Cardiac muscle cell (in vitro differentiated cells and primary cell): ENCODE results near the genes WNK4, BECN1, PSME3 and RND2.

DNA sequence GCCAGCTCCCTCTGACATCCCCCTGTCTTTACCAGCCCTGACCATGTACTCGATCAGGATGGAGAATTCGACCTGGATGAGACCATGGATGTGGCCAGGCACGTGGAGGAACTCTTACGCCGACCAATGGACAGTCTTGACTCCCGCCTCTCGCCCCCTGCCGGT lies 22.1 kb downstream of the STAT5A start:
- RAMPAGE, long total RNA, result no peak
- RRBS, result no CpG with 5 or more reads among the region's 8 CpGs

GRCh38 chr17:42310637-42311156 lies 22.4 kb downstream of the STAT5A start:
- RAMPAGE, long total RNA, result no peak
- RRBS, result no CpG with 5 or more reads among the region's 10 CpGs

GRCh38 chr17:42313632-42314113 lies 25.4 kb downstream of the STAT5A start:
- RAMPAGE, long total RNA, result no peak
- RRBS, result no CpG with 5 or more reads among the region's 9 CpGs

- RAMPAGE, long total RNA, result no peak
- RRBS, result no CpG with 5 or more reads among the region's 4 CpGs
Measured at GRCh38 chr17:42323859-42324092, 35.5 kb downstream of the STAT5A start.

DNA sequence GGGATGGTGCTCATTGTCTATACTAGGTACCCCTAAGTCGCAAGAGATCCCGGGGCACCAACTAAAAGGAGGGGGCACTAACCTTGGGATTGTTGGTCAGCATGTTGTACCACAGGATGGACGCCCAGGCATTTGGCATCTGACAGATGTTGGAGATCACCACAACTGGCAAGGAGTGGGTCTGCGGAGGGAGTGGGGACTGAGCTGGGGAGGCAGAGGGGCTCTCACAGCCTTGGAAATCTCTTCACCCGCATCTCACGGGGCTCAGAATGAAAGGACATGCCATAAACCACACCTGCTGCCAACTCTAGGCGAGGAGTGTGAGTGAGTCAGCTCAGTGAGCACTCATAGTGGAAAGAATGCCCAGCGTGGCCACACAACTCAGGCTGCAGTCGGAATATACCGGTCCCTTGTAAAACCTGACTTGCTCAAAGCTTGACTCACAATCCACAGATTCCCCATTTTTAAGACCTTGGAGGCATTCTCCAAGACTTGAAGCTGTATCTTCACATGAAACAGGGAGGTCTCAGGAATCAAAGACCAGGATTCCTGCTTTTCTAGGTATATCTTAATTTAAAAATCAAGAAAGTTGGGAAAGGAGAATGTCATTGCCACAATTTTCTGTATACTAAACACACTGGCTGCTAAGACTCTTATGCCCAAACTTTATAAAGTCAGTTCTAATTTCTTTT lies 36.7 kb downstream of the STAT5A start:
- RAMPAGE, long total RNA, result no peak
- RRBS, result no CpG with 5 or more reads among the region's 10 CpGs

- RAMPAGE, long total RNA, result no peak
Measured at GRCh38 chr17:42340565-42340783, 47.8 kb downstream of the STAT3 start.

GRCh38 chr17:42518092-42518788 lies 17.8 kb upstream of the NAGLU start:
- RAMPAGE, long total RNA, result no peak
- RRBS, result no CpG with 5 or more reads among the region's 9 CpGs

DNA sequence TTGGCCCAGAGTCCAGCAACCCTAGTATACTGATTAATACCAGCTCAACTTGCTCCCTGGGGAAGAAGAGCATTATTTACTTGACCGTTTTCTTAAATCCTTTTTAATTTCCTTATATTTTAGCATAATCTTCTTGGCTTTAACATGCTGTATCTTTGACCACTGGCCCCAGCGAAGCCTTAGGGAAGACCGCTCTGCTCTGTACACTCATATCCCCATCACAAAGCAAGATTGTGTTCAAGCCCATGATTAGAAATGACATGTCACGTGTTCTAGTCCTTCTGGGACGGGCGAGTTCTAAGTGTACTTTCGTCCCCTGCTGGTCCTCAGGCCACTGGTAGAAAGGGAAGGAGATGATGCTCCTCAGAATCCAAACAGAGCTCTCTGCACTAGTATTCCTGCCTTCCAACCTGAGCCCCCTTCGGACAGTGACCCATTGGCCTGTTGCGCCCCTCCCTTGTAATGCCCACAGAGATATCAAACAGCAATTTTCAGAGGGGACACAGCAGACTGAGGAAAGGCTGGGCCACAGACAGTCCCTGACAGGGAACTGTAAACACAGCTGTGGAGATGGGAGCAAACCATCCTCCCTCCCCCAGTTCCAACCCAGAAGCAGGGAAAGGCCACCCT lies 4.3 kb upstream of the EZH1 start:
- RAMPAGE, long total RNA, result no peak
- RRBS, result no CpG with 5 or more reads among the region's 9 CpGs

DNA sequence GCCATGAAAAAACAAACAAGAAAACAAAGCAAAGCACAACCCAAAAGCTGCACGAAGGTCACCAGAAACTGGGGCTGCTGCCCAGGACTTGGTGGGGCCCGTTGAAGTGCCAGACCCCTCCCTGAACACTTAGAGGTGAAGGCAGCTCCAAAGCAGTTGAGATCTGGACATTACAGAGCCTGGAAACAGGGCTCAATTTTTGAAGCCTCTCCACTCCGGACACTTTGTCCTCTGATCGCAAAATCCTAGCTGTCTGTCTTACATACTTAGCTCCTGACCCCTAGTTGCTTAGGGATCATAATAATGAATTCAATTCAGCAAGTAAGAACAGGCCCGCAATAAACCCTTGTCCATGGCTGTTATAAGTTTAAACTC lies 4.8 kb upstream of the EZH1 start:
- RAMPAGE, long total RNA, result no peak
- RRBS, result no CpG with 5 or more reads among the region's 5 CpGs

DNA sequence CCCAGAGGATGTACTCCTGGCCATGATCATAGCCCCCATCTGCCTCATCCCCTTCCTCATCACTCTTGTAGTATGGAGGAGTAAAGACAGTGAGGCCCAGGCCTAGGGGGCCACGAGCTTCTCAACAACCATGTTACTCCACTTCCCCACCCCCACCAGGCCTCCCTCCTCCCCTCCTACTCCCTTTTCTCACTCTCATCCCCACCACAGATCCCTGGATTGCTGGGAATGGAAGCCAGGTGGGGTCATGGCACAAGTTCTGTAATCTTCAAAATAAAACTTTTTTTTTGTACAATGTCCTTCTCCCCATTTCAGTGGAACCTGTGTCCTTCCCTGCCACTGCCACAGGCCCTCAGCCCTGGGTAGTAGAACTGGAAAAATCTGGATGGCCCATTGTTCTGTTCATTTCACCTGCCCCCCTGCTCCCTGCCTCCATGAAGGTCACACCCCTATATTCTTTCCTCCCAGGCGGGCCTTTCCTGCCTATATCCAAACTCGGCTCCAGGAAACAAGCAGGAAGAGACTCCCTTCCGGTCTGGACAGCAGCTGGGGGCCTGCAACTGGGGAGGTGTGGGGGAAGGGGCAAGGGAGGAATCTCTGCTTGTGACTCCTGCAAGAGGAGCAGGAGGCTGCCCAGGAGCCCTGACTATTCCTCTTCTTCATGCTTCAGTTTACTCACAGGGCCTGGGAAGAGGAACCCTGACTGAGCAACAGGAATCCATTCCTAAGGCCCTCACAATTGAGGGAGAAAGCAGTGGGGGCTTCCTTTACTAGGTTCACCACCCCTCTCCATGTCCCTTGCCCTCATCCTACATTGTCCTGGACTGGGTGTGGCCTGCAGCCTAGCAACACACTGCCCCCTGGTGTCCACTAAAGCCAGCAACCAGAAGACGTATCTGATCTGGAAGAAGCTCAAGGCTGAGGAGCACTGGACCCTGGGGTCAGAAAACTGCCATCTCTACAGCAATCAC lies 2.0 kb downstream of the RAMP2 start:
- RAMPAGE, long total RNA, result no peak
- RRBS, result no CpG with 5 or more reads among the region's 5 CpGs

DNA sequence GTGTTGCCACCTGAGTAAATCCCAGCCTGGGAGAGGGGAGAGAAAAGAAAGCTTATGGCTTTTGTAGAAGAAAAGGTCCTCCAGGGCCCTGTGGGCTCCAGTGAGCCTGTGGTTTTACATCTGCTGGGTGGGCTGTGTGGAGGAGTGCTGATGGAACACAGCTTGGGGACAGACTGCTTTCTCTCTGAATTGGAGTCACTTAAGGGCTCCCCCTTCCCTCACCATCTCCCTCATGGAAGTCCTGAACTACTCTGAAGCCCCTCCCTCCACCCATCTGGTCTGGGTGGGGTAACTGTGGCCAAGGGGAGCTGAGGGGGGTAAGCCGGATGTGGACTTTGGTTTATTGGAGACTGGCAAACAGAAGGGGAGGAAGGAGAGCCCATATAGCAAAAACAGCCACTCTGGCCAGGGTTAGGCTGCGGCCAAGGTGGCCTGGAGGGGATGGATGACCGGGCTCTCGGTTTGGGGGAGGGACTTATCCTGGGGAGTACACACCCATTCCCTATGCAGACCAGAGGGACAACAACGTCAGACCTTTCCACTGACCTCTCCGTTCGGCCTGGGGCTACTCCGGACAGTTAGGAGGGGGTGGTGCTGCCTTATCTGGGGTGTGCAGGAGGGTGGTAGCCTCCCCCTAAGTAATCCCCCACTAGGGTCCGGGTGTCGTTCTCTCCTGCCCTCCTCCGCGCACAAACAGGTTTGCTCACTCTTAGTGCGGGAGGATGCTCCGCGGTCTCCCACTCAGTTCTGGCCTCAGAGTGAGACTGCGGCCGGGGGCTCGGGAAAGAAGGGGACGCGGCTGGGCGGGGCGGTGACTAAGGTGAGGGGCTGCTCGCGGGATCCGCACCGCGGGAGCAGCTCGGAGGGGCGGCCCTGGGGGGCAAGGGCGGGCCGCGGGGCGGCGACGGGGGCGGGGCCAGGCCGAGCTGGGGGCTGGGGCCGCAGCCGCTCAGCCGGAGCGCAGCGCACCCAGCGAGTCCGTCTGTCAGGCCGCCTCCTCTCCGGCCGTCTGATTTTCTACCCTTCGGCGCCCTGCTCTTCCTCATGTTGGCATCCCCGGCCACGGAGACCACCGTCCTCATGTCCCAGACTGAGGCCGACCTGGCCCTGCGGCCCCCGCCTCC lies at the start of gene WNK4:
TSS of gene WNK4 (plus strand) at position 956 of the 1,124 bp plus-strand sequence.
- RAMPAGE, long total RNA, result no peak
- RRBS, result 3% methylated on average over 20 of the region's 55 CpGs

DNA sequence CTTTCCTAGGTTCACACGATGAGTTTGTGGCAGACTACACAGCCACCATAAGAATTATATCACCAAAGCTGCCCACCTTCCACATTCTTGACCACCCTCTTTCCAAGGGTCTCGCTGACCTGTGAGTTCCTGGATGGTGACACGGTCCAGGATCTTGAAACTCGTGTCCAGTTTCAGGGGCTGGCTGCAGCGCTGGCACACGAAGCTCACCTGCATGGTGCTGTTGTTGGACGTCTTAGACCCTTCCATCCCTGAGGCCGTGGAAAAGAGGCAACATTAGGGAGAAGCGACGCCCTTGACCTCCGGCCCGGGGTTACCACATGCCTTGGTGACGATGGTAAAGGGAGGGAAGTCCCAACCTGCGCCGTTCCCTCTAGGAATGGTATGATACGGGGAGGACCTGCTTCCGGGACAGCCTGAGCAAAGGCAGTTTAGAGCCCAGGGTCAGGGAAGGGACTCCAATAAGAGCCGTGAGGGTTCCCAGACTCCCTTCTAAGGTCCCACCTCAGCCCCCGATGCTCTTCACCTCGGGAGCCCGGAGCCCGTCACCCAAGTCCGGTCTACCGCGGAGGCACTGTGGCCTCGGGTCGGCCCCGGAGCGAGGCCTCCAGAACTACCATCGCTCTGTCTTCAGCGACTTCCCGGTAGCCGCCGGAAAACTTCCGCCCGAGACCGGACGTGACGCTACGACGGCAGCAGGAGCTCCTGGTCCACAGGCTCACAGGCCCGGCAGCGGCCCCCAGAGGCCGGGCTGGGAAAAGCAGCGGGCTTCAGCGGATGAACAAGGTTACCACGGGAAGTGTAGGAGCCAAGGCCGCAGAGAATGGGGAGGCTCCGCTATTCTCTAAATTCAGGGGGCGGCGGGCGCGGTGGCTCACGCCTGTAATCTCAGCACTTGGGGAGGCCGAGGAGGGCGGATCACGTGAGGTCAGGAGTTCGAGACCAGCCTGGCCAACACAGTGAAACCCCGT lies at the start of gene BECN1:
TSS of gene BECN1 (minus strand) at position 654 of the 971 bp plus-strand sequence.
- RAMPAGE, long total RNA, result start-site peak on the minus strand centred at position 643 of the sequence, 36 bp wide, 2,049 and 1,340 reads in 2 replicates
- RRBS, result 2% methylated on average over 19 of the region's 59 CpGs

GRCh38 chr17:42832607-42833701 lies at the start of gene PSME3:
PSME3 (plus strand) TSS chr17:42833397.
- RAMPAGE, long total RNA, result start-site peak on the plus strand at chr17:42833415-42833487, 627 and 513 reads in 2 replicates
- RRBS, result 2% methylated on average over 39 of the region's 72 CpGs

- RAMPAGE, long total RNA, result no peak
- RRBS, result no CpG with 5 or more reads among the region's 16 CpGs
Measured at GRCh38 chr17:42845386-42846025, 1.1 kb downstream of the AOC2 start.

- RAMPAGE, long total RNA, result no peak
- RRBS, result no CpG with 5 or more reads among the region's 6 CpGs
Measured at GRCh38 chr17:42879587-42880037, 21.0 kb upstream of the G6PC1 start.

DNA sequence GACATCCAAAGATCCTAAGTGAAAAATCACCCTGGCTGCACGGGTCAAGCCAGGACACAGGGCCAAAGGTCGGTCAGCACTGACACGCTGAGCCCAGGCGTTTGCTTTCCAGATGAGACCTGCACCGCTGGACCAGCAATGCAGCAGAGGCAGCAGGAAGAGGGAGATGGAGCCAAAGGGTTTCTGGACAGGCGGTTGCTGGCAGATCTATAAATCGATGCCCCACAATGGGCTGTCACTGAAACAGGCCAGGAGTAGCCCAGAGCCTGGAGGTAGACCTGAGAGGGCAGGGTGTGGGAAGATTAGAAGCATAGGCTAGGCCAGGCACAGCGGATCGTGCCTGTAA lies 13.8 kb upstream of the G6PC1 start:
- RAMPAGE, long total RNA, result no peak
- RRBS, result no CpG with 5 or more reads among the region's 9 CpGs

DNA sequence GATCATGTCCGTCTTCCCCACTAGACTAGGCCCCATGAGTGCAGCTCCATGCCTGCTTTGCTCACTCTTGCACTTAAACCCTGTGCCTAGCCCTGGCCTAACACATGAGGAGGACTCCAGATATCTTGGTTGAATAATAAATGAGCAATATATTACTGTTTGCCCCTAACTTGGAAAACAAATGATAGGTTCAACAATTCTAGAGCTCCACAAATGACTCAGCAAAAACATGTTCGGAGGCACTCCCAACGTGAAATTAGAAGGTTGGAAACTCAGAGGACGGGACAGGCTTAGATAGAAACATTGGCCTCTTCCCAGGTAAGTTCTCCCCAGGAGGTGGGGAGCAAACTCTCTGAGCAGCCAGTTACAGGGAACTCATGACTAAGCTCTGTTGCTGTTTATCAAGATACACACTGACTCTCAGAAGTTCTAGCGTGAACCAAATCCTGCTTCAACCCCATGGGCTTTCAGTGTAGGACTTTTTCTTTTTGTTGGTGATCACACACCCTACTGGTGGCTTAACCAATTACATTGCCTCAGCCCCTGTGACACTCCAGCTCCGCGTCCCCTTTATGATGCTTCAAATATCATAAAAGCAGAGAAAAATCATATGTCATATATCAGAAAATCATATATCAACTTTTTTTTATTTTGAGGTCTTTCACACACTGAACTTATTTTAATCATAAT lies 28.5 kb downstream of the G6PC1 start:
- RAMPAGE, long total RNA, result no peak
- RRBS, result no CpG with 5 or more reads among the region's 7 CpGs

DNA sequence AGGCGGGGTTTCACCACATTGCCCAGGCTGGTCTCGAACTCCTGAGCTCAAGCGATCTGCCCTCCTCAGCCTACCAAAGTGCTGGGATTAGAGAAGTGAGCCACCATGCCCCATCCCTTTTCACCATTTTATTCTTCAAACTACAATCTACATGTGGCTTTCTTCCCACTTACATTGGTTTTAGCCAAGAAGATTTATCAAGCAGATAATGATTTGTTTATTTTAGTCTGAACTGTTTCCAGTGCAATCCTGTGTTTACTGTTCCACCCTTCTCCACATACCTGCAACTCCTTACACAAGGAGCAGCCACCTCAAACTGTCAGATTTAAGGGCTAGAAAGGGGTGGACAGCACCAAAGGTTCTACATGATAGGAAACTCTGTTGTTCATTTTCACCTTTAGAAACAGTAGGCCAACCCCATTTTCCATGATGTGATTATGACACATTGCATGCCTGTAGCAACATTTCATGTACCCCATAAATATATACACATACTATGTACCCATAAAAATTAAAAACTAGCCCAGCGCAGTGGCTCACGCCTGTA lies 1.9 kb downstream of the RUNDC1 start:
- RAMPAGE, long total RNA, result no peak
- RRBS, result no CpG with 5 or more reads among the region's 5 CpGs

GRCh38 chr17:42989061-42989499 lies 8.7 kb downstream of the RUNDC1 start:
- RAMPAGE, long total RNA, result no peak
- RRBS, result no CpG with 5 or more reads among the region's 4 CpGs

GRCh38 chr17:43024975-43025673 lies at the start of gene RND2:
RND2 (plus strand) TSS chr17:43025231.
- RAMPAGE, long total RNA, result start-site peak on the plus strand at chr17:43025307-43025363, 37 and 22 reads in 2 replicates; start-site peak on the plus strand at chr17:43025488-43025508, 412 and 118 reads in 2 replicates
- RRBS, result 5% methylated on average over 29 of the region's 57 CpGs